Mammary microvascular endothelial cell (primary cell): ENCODE measurements around a stretch of chr10.

DNA sequence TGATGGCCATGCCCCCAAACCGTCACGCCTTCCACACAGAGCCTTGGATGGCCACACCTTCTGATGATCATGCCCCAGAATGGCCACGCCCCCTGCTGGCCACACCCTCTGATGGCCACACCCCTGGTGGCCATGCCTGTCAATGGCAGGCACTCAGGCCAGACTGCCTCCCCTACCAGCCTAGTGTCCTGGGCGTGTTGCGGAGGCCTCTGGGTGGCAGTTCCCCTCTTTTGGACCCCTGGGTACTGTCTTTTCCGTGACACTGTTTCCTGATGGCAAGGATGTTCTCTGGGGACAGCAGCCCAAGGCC, 23.2 kb upstream of the DPYSL4 start:
- RAMPAGE, long total RNA, result no peak

- RAMPAGE, long total RNA, result no peak
Measured at GRCh38 chr10:132185675-132186033, 1.1 kb upstream of the DPYSL4 start.

GRCh38 chr10:132208385-132208916, 21.7 kb downstream of the DPYSL4 start:
- RAMPAGE, long total RNA, result no peak

GRCh38 chr10:132329758-132330371, 2.1 kb upstream of the LRRC27 start:
- RAMPAGE, long total RNA, result no peak

- RAMPAGE, long total RNA, result no peak
Measured at GRCh38 chr10:132388700-132389934, 7.9 kb upstream of the PWWP2B start.

DNA sequence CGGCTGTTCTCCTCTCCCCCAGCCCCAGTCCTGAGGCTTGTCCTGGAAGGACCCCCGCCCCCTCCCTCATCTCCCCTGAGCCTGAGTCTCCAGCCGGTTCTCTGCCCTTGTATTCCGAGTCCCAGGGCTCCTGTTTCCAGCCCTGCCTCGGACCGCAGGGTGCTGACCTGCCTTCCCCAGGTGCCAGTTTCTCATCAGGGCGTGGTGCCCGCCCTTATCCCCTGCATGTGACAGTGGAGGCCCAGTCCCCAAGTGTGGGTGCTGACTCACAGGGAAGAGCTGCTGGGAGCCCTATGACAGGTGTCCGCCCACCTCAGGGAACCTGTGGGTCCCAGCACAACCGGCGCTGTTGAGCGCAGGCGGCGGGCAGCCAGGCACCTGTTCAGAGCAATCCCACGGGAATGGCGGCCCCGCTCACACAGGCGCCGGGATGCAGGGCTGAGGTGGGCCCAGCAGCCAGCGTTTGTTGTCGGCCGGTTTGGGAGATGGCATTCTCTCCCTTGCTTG, 2.0 kb downstream of the PWWP2B start:
- RAMPAGE, long total RNA, result no peak

DNA sequence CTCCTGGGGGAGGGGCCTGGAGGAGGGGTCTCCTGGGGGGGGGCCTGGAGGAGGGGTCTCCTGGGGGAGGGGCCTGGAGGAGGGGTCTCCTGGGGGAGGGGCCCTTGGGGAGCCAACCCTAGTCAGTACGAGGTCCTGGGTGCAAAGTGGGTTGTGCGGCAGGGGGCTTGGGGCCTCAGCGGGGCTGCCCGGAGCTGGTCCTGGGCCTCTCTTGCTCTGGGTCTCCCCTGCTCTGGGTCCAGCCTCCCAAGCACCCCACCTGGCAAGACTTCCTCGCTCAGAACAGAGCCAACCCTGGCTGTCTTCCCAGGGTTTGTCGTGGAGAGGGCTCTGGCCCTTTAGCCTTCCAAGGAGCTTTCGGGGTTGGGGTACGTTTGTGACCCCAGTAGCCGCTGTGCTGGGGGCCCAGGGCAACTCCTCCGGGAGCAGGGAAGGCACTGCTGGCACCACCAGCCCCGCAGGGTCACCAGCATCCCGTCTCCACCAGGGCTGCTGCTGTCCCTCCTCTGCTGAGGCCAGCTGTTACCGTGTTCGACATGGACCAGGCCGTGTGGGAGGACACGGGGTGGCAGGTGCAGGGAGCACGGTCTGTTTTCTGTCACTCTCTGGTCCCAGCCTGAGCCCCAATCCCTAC, 22.7 kb downstream of the PWWP2B start:
- RAMPAGE, long total RNA, result no peak

GRCh38 chr10:132422200-132422753, 25.3 kb downstream of the PWWP2B start:
- RAMPAGE, long total RNA, result no peak

DNA sequence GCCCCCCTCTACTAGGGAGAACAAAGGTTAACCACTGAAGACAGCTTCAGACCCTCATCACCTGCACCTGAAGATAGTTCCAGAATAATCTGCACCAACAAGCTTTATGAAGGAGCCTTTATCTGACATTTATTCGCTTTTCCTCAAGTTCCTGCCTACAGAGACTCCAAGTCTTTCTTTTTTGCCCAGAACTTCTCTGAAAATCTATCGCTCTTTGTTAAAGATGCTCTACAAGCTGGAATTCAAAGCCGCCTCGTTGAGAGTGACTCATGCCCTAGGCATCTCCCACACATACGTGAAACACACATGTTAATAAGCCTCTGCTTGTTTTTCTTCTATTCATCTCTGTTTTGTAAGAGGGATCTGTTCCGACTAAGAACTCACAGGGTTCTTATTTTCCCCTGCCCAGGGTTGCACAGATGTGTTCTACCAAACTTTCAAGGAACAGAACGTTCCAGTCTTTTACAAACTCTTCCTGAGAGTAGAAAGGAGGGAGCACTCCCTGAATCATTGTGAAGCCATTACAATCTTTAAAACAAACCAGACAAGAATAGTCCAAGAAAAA, 55.6 kb upstream of the INPP5A start:
- RAMPAGE, long total RNA, result no peak

GRCh38 chr10:132511607-132512209, 25.9 kb upstream of the INPP5A start:
- RAMPAGE, long total RNA, result no peak

GRCh38 chr10:132515025-132515659, 22.4 kb upstream of the INPP5A start:
- RAMPAGE, long total RNA, result no peak

- RAMPAGE, long total RNA, result no peak
Measured at GRCh38 chr10:132517878-132519014, 19.3 kb upstream of the INPP5A start.

GRCh38 chr10:132545535-132546111, 8.0 kb downstream of the INPP5A start:
- RAMPAGE, long total RNA, result no peak

DNA sequence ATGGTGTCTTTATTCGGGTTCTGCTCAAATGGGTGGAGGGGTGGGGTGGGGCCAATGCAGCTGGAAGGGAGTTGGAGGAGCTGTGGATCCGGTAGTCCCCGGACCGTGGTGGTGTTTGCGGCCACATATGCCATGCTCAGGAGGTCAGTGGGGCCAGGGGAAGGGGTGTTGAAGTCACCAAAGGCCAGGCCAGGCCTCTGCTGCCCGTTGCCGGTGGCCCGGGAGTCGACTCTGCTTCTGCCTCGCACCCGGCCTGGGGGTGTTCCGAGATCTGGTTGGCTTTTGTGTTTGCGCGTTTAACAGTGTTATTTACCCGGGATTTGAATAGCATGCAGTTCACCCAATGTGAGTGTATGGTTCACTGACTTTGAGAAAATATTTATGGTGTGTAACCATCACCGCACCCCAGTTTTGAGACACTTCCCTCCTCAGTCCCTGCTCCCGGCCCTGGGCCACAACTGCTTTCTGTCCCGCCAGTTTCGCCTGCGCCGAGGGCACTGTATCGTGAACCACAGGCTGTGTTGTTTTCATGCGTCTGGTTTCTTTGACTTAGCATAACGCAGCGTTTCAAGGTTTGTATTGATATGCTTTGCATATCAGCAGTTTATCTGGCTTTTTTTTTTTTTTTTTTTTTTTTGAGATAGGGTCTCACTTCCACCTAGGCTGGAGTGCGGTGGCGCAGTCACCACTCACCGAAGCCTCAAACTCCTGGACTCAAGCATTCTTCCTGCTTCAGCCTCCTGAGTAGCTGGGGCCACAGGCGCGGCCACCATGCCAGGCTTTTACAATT, 10.8 kb downstream of the INPP5A start:
- RAMPAGE, long total RNA, result no peak

DNA sequence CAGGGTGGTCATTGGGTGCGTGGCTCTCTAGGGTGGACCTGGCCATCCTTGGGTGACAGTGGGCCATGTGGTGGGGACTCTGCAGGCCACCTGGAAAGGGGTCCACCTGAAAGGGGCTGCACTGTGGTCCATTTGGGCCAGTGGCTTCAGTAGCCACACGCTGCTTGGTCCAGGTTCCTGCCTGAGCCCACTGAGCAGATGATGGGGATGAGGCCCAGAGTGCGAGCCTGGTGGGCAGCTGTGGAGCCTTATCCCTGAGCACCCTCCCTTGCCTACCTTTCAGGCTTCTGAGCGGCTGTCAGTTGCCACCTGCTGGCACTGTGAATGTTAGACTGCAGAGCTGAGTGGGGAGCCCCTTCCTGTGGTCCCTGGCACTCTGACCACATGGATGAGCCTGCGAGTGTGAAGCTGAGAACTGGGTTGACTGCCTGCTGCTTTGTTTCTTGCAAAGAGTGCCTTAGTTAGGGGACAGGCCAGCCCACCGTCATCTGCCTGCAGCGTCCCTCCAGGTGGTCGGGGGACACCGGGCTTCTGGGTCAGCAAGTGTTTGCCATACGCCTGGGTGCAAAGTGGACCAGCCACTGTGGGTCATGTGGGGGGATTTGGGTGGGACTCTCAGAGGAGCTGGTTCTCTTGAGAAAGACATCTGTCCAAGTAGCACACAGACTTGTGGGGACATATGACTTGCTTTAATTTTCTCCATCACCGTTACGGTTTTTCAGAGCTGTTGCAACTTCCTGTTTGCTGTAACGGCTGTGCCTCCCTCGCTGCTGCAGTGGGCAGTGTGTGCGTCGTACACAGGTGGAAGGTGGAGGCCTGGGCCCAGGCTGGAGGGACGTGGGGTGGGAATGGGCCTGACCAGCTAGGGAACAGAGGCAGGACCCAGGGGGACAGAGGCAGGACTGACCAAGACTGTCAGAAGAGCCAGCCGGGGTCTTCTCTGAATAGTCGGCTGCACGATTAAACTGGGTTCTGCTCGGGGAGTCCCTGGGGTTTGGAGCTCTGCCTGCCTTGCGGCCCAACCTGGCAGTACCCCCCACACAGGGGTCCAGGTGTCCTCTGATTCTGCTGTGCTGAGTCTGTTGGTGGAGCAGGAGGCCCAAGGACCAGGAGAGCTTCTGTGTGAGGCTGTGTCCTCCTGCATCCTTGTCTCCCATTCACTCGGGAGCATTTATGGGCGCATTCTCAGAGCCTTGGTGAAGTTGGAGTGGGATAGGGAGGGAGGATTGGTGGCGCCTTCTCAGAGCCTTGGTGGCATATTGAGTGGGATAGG, 13.7 kb downstream of the INPP5A start:
- RAMPAGE, long total RNA, result no peak

DNA sequence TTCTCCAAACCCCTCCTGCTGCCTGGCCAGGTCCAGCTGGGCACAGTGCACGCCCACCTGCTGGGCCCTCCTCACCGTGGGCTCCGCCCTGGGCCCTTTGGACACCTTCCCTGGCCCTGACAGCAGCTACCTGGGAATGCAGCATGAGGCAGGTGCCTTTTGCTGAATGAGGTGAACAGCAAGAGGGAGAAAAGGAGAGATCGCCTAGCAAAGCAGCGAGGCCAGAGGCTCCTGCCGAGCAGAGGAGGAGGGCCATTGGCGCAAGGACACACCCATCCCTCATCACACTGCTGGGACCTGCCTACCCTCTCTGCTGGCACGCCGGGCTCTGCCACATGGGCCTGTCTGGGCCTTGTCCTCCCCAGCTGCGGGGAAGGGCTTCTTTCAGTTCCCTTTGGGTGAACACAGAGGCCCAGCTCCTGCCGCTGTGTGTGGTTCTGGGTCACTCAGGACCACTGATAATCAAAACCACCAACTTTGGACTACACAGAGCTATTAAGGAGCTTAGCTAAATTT, 33.5 kb downstream of the INPP5A start:
- RAMPAGE, long total RNA, result no peak

- RAMPAGE, long total RNA, result no peak
Measured at GRCh38 chr10:132572334-132572688, 34.7 kb downstream of the INPP5A start.

DNA sequence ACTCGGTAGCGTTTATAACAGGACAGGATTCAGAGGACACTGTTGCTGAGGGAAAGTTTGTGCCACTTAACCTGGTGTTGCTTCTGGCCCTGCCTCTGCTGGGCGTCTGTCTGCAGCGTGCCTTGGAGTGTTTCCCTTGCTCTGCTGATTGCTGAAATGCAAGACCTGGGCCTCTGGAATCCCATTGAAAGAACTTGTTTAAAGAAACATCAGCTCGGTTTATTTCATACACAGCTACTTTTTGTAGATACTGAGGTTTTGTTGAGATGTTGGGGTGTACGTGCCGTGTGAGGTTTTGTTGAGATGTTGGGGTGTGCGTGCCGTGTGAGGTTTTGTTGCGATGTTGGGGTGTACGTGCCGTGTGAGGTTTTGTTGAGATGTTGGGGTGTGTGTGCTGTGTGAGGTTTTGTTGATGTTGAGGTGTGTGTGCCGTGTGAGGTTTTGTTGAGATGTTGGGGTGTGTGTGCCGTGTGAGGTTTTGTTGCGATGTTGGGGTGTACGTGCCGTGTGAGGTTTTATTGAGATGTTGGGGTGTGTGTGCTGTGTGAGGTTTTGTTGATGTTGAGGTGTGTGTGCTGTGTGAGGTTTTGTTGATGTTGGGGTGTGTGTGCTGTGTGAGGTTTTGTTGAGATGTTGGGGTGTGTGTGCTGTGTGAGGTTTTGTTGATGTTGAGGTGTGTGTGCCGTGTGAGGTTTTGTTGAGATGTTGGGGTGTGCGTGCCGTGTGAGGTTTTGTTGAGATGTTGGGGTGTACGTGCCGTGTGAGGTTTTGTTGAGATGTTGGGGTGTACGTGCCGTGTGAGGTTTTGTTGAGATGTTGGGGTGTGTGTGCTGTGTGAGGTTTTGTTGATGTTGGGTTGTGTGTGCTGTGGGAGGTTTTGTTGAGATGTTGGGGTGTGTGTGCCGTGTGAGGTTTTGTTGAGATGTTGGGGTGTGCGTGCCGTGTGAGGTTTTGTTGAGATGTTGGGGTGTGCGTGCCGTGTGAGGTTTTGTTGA, 35.4 kb downstream of the INPP5A start:
- RAMPAGE, long total RNA, result no peak

- RAMPAGE, long total RNA, result no peak
Measured at GRCh38 chr10:132579371-132580033, 41.9 kb downstream of the INPP5A start.

GRCh38 chr10:132691398-132692562, 94.2 kb downstream of the NKX6-2 start:
- RAMPAGE, long total RNA, result no peak